Sternocleidomastoid (tissue), 1 donor: ENCODE data around the gene BARHL2.

DNA sequence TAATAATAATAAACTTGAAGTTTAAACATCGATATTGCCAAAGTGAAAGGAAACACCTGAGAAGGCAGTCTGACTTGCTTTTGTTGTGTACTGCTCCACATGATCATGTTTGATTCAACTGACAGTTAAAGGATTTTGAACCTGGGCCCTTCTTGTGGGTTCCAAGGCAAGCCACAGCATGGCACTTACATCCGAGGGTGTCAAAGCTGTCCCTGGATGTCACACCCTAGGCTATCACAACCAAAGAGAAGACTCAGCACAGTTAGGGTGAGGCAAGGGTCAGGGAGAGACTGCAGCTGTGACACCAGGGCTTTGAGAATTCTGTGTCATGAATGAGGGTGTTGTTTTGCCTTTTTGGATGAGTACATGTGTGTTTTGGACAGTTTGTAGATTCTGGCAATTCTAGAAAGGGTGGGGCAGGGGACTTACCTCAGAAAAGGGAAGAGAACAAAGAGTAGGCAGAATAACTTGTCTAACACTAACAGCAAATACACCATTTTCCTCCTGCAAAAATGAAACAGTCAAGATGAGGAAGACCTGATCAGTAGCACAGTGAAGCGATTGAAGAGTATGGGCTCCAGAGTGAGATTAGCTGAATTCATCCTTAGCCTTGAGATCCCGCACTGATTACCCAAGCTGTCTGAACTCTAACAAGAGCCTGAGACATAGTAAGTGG lies 37.8 kb upstream of the ZNF326 start:
- PRO-cap: no peak

- PRO-cap: no peak
Measured at GRCh38 chr1:90022074-90022469, 27.2 kb downstream of the ZNF326 start.

DNA sequence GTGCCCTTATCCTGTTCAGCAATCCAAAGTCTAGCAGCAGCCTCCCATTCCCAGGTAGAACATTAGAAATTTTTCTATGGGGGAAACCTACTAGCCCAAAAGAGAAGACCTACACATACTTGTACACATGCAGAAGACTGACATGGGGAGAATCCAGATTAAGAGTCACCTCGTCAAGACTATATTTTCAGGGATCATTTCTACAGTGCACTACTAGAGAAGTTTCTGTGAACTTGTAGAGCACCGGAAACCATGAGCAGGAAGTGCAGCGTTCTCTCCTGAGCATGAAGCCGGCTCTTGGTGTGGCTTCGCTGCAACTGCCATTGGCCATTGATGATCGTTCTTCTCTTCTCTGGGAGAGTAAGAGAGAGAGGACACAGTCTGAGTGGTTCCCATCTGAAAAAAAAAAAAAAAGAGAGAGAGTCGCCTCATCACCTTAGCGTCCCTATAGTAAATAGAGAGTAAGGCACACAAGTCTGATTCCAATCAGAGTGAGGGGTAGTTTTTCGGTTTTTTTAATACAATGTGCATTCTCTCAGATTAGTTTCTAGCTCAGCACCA lies 59.4 kb downstream of the BARHL2 start:
- PRO-cap: no peak

GRCh38 chr1:90706452-90706775 lies 10.7 kb downstream of the BARHL2 start:
- PRO-cap: no peak

GRCh38 chr1:90716194-90717350 lies at the start of gene BARHL2:
Gene BARHL2 (minus strand): TSS chr1:90717302.
- PRO-cap: no peak

DNA sequence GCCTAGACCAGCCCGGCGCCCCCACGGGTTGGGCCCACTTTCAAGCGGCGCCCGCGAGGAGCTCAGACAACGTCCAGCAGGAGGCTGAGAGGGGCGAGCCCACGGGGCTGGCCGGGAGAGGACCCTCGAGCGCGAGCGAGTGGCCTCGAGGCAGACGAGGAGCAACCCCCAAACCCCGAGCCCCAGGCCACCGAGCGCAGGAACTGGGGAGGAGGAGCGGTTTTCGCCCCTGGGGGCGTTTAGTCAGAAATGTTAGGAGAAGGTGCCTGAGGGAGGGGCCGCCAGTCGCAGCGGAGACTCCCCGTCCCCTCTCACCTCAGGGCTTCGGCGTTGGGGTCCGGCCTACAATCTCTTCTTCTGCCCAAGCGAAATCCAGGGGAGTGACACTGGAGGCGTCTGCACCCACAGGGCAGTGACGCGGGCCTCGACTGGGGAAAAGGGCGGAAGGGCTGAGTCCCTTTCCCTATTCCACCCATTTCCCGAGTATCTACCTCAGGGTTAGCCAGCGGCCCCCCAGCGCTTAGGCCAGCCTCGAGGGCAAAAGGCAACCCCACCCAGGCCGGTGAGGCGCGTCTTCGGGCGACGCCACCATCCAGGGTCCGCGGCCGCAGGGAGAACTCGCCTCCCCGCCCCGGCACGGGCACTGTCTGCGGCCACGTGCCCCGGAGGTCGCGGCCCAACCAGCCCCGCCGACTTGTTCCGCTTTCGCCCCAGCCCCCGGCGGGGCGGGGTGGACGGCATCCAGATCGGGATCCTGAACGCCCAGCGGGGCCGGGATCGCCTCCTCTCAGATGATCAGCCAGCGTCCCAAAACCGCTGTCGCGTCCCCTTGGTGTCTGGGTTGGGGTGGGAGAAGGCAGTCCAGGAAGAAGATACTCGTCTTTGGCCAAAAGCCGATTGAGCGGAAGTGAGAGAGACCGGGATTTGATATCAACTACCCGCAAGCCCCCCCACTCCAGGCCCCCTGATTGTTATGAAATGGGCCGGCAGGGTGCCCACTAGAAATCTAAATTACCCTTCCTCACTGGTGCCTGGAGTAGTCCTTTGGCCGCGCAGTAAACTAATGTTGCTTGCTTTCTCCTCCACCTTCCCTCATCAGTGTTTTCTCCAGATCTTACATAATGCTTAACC lies 118.8 kb upstream of the BARHL2 start:
- PRO-cap: no peak

GRCh38 chr1:91499699-91500238 lies 882 bp upstream of the CDC7 start:
- PRO-cap: no peak

DNA sequence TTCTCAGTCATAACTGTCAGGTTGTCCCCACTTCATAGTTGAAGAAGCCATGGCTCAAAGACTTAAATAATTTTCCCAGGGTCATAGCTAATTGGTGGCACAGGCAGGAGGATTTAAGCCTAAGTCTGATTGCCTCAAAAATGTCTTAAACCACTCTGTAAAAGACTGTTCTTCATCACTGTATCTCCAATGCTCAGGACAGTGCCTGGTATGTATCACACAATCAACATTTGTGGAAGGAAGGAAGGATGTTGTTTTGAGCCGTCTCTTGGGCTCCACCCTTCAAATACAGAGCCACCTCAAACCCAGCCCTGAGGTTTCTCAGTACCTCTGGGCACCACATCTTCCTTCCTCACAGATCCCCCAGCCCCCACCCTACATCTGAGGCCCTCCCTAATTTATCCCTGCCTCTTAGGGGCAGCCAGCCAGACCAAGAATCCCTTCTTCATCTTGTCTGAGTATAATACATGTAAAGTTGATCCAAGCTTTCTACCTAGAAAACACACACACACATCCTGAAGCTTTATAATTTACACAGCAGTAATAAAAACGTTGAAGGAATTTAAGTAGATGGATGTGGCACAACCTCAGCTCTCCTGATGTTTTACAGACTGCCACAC lies 48.4 kb downstream of the CDC7 start:
- PRO-cap: no peak

GRCh38 chr1:91725855-91726662 lies 159.9 kb downstream of the TGFBR3 start:
- PRO-cap: no peak

DNA sequence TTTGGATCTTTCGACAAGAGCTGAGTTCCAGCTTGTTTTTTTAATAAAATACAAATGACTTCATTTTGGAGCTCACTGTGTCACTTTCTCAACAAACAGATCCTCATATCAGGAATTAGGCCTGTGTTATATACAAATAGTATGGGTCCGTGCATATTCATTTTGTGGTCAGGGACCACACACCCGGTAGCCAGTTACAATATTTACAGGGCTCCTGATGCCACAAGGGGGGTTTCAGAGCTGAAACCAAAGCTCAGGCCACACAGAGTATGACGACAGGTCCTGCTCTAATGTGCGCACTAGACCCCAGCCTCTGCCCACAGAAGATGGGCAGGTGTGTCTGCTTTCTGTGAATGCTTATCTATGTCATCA lies 127.9 kb downstream of the TGFBR3 start:
- PRO-cap: no peak

DNA sequence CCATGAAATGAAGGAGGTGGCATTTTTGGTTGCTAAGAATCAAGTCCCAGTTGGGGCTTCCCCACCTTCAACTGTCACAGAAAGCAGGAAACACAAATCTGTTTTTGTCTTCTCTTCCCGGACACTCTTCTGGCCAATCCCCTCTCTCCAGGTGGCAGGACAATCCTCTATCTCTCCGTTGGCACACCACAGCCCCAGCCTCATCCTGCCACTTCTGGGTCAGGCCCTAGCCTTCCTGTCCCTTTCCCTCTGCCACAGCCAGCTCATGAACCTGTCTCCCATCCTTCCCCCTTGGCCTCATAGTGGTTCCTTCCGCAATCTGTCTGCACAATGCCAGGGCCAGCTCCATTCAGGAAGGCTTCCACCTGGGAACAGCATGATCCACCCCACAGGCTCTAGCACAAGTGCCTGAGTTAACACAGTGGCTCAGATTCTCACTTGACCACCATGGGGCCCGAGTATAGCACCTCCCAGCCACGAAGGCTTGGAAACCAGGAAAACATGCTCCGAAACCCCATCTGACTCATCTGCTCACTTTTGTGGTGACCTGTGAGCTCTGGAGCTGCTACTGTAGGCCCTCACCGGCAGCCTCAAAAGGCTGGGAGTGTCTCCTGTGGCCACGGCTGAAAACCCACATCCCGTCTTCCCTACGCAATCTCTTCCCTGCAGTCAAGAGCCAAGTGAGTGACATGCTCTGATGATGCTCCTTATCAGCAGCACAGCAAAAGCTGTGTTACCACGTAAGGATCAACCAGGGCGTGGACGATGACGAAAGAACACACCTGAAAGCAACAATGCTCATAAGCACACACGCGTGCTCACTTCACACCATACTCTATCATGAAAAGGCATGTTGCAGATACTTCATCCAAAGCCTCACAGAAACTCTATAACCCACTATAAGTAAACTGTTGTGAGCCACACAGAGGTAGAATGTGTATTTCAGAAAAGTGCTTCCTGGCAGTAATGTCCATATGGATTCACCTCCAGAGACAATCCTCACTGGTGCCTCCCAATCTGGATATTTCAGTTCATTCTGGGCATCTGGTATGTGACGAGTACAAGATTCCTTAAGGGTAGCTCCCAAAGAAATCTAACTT lies 81.4 kb downstream of the TGFBR3 start:
- PRO-cap: no peak

DNA sequence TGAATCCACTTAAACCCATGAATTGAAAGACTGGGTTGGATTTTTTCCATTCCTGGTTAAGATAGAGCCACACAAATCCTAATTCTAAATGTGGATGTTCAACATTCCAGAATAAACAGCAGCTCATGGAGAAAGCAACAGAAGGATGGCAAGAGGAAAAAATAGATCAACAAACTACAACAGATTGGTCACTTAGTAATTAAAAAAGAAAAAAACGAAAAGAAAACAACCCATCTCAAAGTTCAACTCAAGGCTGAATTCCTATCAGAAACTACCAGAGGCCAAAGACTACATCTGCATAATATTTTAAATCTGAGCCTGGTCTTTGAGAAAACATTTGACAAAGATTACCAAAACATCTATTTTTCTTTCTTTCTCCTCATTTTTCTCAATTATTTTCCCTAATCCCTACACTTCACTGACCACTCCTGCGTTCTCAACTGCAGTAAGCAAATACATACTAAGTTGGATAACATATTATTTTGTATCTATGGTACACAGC lies 69.9 kb downstream of the TGFBR3 start:
- PRO-cap: no peak

- PRO-cap: no peak
Measured at GRCh38 chr1:91863941-91864443, 22.0 kb downstream of the TGFBR3 start.

GRCh38 chr1:91870867-91871241 lies 15.1 kb downstream of the TGFBR3 start:
- PRO-cap: no peak

DNA sequence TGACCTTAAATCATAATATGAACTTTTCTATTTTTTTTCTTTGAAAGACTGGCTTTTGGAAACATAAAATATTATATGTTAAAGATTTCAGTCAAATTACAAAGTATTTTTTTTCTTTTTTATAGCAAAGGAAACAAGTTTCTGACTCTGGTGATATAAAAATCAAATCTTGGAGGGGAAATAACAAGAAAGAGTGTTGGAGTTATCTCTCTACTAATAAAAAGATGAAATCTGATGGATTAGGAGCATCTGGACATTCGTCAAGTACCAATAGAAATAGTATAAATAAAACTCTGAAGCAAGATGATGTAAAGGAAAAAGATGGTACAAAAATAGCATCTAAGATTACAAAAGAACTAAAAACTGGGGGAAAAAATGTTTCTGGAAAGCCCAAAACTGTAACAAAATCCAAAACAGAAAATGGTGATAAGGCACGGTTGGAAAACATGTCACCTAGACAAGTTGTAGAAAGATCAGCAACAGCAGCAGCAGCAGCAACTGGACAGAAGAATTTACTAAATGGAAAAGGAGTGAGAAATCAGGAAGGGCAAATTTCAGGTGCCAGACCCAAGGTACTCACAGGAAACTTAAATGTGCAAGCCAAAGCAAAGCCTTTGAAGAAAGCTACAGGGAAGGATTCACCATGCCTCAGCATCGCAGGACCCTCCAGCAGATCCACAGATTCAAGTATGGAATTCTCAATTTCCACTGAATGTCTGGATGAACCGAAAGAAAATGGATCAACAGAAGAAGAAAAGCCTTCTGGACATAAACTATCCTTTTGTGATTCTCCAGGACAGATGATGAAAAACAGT lies 40.8 kb upstream of the C1orf146 start:
- PRO-cap: no peak

DNA sequence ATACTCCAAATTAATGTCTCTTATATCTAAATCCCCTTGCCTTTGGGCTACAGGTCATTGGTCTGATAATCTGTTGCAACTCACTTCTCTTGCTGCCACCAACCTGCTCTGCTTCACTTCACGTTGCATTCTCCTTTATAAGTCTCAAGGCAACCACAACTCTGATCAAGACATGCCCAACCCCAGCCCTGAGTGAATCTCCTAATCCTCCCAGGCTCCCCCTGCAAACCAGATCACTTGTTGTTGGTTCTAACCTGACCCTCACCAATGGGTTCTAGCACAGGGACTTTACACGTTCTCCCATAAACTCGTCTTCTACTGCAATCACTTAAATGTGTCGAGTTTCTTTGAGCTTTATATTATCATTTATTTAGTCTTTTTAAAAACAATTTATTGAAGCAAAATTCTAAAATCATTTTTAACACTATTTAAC lies 139.1 kb downstream of the EVI5 start:
- PRO-cap: no peak

GRCh38 chr1:92836867-92837771 lies 5.3 kb downstream of the RPL5 start:
- PRO-cap: no peak

GRCh38 chr1:92960208-92960998 lies 859 bp downstream of the DIPK1A start:
- PRO-cap: no peak

DNA sequence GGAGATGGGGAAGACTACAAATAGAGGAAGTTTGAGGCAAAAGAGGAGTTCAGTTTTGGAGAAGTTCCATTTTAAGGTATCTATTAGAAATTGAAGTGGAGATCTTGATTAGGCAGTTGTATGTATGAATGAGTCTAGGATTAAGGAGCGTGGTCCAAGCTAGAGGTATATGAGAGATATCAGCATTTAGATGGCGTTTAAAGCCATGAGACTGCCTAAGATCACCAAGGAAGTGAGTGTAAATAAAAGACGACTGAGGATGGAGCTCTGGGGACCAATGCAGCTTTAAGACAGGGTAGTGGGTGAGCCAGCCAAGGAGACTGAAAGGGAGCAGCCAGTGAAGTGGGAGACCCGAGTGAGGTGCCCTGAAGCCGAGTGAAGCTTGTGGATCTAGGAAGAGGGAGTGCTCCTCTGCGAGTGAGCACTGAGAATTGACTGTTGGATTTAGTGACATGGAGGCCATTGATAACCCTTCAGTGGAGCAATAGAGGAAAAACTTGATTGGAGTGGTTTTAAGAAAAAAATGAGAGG lies 2.0 kb upstream of the DIPK1A start:
- PRO-cap: no peak

DNA sequence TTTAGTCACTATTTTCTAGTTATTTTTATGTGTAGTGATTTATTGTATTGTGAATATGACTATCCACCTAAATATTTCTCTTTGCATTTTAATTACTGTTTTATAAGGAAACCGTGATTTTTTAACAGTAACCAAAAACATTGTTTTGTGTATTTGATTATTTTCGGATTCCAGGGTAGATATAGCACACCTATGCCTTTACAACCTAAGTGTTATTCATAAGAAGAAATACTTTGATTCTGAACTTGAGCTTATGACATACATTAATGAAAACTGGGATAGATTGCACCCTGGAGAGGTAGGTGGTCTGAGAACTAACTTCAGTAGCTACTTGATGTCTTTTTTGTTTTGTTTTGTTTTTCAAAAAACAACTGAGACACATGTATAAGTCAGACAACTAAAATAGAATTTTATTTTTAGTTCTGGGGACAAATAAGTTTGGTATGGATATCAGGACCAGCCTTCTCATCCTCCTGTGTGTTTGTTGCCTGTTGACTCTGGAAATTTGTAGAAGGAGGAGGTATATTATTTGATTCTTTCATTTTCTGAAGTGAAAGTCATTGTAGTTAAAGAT lies 41.4 kb downstream of the MTF2 start:
- PRO-cap: no peak